ENCODE measurements around the genes INSL3 and JAK3.

GRCh38 chr19:17706737-17707152 lies 12.5 kb upstream of the MAP1S start:
- PRO-cap, 10 experiments: no peak in any of the 10 experiments

- PRO-cap, 10 experiments: no peak in any of the 10 experiments
Observed at GRCh38 chr19:17727029-17727889, 8.0 kb downstream of the MAP1S start.

DNA sequence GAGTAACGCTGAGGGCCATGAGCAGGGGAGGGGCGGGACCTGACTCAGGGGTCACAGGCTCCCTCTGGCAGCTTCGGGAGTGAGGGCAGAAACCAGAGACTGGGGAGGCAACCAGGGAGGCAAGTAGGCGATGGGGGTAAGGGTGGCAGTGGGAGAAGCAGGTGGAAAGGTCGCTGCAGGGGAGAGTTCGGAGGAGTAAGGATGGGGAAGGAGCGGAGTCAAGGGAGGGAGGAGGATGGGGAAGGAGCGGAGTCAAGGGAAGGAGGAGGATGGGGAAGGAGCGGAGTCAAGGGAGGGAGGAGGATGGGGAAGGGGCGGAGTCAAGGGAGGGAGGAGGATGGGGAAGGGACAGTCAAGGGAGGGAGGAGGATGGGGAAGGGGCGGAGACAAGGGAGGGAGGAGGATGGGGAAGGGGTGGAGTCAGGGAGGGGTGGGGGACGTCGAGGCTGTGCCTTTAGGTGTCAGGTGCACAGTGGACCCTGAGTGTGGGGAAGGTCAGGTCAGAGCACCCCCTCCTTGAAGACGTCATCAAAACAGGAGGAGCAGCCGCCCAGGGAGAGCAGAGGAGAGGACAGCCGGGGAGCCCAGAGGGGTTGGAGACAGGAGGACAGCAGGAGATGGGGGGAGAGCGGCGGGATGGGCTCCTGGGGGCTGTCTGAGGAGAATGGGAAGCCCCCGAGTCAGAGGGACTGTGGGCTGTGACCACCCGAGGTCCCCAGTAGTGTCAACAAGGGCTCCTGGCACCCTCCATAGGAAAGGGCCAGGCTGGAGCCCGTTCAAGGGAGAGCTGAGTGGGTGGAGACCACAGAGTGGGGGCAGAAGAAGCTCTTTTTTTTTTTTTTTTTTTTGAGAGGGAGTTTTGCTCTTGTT lies 15.4 kb upstream of the B3GNT3 start:
- PRO-cap, 10 experiments: peak in 3 of 10 experiments; most common plus-strand start position 482 of the sequence (in 1); most common minus-strand start position 169 of the sequence (in 1)

GRCh38 chr19:17784239-17785067 lies 10.5 kb upstream of the B3GNT3 start:
- PRO-cap, 10 experiments: peak in 1 of 10 experiments; most common minus-strand start chr19:17784504 (in 1)

DNA sequence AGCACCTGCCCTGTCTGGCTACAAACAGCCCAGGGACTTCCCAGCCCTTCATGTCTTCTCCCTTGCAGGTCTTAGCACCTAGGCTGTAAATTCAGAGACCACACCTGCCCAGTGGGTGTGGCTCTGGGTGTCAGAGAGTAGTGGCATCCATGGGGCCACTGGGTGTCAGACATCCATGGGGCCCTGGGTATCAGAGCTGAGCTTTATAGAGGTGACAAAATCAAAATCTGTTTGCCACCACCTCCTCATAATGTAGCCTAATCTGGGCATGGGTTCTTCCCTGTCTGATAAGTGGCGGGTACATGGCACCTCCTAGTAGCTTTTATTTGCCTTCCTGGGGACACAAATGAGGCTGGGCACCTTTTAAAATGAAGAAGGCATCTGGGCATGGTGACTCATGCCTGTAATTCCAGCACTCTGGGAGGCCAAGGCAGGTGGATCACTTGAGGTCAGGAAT lies 4.6 kb upstream of the B3GNT3 start:
- PRO-cap, 10 experiments: no peak in any of the 10 experiments

DNA sequence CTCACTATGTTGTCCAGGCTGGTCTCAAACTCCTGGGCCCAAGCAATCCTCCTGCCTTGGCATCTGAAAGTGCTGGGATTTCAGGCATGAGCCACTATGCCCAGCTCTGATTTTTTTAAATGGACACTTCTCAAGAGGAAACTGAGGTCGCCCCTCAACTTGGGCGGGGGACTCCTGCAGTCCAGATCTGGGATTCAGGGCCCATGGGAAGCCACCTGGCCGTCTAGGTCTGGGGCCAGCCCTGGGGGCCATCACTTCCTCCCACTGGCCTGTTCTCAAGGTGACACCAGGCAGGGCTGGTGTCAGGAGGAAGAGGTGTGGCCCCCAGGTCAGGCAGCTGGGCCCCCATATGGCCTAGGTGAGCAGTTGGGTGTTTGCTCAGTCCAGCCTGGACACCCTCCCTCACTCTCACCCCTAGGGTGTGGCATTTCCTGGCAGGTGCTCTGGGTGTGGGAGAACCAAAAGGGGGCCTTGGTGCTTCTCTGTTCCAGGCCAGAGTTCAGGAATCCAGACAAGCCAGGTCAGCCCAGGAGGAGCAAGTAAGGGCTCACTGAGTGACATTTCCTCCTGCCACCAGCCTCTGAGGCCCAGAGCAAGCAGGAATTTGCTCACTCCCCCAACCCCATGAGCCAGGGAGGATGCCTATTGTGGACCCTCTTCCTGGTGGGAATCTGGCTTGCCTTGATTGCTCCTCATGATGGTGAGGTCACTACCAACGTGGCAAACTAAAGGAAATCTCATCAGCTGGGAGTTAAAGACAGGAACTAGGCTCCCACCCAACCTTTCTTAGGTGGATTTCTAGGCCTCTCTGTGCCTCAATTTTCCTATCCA lies 1.6 kb downstream of the B3GNT3 start:
- PRO-cap, 10 experiments: peak in 5 of 10 experiments; most common plus-strand start position 490 of the sequence (in 2); most common minus-strand start position 410 of the sequence (in 3)

GRCh38 chr19:17821355-17821719 lies at the start of gene INSL3:
Gene INSL3 (minus strand): TSS chr19:17821519.
- PRO-cap, 10 experiments: no peak in any of the 10 experiments

DNA sequence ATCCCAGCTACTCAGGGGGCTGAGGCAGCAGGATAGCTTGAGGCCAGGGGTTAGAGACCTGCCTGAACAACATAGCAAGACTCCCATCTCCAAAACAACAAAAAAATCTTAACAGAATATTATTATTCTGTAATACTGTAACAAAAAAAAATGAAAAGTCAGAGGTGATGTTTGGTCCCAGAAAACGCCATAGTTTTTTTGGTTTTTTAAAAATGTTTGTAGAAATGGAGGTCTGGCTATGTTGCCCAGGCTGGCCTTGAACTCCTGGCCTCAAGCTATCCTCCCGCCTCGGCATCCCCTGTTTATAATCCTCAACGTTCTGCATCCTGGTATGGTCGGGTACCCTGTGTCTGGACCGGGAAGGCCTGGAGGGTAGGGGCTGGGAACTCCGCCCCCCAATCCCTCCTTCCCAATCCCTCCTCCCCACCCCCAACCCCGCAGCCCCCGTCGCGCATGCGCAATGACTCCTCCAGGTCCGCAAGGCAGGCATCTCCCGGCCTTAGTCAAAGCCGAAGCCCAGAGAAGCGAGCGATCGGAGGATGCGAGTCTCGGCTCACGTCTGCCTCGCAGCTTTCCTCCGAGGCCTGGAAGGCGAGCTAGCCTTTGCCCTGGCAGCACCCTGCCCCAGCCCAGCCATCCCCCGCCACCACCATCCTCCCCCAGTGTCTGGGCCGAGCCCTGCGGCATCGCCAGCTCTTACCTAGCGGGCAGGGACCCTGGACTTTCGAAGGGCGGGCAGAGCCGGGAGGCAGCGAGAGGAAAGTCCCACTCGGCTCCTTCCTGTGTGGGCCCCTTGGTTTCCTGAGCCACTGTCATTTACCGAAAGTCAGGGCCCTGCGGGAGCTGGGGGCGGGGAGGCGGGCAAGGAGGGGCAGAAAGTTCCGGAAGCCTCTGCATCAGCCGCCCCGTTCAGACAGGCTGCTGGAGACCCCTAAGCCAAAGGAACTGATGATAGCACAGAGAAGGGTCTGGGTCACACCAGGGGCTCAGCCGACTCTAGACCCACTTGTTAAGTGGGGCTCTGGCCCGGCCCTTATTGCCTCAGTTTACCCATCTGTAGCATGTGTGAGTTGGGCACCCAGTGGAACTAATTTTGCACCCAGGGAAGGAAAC lies at the start of gene JAK3:
Gene JAK3 (minus strand): TSS at position 737 of the 1,113 bp plus-strand sequence.
- PRO-cap, 10 experiments: peak in 9 of 10 experiments; most common plus-strand start position 519 of the sequence (in 9); most common minus-strand start position 346 of the sequence (in 2)

DNA sequence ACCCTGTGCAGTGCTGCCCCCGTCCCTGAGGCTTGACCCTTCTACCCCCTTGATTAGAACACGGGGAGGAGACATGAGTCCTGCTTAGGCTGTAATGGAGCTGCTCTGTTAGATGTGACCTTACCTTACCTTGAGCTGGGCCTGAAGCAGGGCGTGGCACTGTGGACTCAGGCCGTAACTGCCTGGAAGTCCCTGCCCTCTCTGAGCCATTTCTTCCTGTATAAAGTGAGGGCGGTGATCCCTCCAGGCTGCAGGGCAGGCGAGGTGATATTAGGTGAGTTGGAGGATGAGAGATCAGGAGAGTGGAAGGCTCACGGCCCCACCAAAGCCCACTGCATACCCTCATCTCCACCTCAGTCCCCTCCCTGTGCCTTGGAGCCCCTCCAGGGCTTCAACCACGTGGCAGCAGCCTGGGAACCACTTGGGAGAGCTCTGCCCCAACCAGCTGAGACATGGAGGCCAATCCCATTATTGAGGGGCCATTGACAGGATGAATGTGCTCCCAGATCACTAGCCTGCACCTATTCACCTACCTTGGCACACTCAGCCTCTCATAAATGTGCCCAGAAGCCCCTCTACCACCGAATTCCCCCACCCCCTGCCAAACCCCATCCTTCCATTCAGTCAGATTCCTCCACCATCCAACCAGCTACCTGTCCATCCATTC lies 5.9 kb upstream of the SLC5A5 start:
- PRO-cap, 10 experiments: peak in 4 of 10 experiments; most common plus-strand start position 226 of the sequence (in 1); most common minus-strand start position 110 of the sequence (in 3)

GRCh38 chr19:17947125-17947937 lies 14.5 kb downstream of the CCDC124 start:
- PRO-cap, 10 experiments: peak in 9 of 10 experiments; most common minus-strand start chr19:17947819 (in 7)

- PRO-cap, 10 experiments: no peak in any of the 10 experiments
Observed at GRCh38 chr19:17948538-17948948, 15.7 kb downstream of the CCDC124 start.

DNA sequence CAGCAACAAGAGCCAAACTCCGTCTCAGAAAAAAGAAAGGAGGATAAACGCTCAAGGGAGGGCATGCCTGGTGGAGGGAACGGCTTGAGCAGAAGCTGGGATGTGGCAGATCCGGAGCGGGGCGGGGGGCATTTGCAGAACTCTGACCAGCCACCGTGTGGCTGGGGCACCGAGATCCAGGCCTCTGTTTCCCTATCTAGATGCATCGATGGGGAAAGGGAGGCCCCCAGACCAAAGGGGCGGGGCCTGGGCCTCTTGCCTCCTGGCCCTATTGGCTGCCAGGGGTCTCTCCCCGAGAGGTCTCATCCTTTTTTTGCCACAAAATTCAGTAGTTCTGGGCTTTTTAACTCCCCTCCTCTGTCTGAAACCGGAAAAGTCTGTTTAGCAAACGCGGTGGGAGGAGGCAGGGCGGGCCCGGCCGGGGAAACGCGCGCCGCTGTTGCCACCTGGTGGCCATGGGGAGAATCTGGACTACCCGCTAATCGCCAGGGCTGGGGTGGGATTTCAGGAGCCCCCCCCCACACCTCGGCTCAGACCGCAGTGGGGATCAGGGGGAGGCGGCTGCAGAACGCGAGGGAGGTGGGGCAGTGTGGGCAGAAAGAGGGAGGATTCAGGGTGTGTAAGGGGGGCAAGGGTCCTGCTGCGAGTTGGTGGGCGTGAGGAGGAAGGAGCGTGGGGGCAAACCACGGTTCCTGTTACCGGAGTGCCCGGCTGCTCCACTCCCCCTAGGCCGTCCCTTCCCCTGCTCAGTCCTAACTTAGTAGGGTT lies 28.4 kb downstream of the IL12RB1 start:
- PRO-cap, 10 experiments: peak in 5 of 10 experiments; most common minus-strand start position 363 of the sequence (in 5)

GRCh38 chr19:18108956-18109331 lies 11.4 kb downstream of the MAST3 start:
- PRO-cap, 10 experiments: no peak in any of the 10 experiments

DNA sequence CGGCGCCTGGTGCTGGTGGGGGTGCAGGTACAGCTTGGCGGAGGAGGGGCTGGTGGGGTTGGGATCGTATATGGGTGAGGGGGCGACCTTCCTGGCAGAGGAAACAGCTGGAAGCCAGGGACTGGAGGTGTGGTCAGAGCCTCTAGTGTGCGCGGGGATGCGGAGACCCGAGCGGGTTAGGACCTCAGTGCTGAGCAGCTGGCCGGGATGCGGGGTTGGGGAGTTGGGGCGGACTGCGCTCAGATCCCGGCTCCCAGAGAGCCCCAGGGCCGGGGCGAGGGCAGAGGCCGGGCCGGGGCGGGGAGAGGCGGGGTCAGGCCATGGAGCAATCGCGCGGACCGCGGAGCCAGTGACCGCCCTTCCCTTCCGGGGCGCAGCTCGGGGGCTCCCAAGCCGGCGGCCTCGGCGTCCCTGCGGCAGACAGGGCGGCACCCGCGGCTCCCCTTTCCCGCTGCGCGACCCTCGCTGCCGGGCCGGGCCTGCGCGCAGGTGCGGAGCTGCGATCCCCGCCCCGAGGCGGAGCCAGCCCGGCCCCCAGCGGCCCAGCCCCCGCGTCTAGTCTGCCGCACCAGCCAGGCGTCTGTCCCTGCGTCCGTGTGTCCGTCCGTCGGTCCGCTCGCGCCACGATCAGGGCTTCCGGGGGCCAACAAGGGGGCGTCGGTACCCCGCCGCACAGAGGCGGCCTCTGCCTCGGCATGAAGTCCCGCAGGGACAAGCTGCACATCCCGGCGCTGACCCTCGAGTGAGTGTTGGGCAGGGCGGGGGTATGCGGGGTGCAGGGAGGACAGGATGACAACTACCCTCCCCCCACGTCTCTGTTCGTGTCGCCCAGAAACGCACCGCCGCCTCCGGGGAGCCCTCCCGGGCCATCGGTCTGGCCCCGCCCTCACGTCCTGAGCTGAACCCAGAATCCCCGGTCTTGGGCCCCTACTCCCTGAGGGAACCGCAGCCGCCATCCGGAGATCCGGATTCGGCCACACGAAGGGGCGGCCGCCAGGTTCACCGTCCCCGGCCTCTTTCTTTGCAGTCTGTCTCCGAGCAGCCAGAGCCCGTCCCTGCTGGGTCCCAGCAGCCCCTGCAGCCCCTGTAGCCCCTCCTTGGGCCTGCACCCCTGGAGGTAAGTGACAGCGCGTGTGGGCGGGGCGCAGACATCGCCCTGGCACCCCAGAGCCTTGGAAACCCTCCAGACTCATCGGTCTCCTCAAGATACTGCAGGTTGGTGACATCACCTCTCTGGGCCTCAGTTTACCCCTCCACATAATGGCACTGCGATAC lies 12.5 kb downstream of the MAST3 start:
- PRO-cap, 10 experiments: peak in 10 of 10 experiments; most common plus-strand start position 583 of the sequence (in 7); most common minus-strand start position 265 of the sequence (in 6)

DNA sequence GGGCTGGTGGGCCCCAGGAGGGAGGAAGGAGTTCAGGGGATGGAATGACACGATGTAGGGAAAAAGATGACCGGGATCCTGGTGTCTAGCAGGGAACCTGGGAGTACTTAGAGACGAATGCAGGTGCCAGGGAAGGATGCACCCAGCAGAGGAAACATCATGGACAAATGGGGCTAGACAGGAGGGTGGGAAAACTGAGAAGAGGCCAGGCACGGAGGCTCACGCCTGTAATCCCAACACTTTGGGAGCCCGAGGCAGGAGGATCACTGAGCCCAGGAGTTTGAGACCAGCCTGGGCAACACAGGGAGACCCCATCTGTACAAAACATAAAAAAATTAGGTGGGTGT lies 5.3 kb upstream of the PIK3R2 start:
- PRO-cap, 10 experiments: no peak in any of the 10 experiments

GRCh38 chr19:18153657-18153945 lies 638 bp downstream of the PIK3R2 start:
- PRO-cap, 10 experiments: peak in 4 of 10 experiments; most common plus-strand start chr19:18153813 (in 3); most common minus-strand start chr19:18153710 (in 4)

DNA sequence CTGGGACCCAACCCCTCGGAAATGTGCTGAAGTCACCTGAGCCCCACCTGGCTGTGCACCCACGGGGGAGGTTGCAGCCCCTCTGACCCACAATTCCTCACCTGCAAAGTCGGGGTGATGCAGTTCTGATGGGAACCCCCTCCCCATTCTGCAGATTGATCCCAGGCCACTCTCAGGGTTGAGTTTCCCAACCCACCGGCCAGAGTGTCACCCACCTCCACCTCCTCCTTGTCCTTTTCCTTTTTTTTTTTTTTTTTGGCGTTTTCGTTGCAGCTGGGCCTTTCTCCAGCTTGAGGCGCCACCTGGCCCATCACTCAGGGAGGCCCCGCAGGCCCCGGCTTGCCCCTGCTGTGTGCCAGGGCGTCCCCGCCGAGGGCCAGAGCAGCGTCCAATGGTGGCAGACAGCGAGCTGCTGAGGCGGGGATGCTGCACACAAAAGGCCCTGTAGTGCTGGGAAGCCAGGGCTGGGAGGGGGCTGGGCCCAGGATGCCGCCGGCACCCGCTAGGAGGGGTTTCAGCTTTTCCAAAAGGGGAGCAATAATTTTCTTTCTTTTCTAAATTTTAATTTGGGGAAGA lies 4.6 kb downstream of the PIK3R2 start:
- PRO-cap, 10 experiments: peak in 1 of 10 experiments; most common plus-strand start position 400 of the sequence (in 1); most common minus-strand start position 316 of the sequence (in 1)

DNA sequence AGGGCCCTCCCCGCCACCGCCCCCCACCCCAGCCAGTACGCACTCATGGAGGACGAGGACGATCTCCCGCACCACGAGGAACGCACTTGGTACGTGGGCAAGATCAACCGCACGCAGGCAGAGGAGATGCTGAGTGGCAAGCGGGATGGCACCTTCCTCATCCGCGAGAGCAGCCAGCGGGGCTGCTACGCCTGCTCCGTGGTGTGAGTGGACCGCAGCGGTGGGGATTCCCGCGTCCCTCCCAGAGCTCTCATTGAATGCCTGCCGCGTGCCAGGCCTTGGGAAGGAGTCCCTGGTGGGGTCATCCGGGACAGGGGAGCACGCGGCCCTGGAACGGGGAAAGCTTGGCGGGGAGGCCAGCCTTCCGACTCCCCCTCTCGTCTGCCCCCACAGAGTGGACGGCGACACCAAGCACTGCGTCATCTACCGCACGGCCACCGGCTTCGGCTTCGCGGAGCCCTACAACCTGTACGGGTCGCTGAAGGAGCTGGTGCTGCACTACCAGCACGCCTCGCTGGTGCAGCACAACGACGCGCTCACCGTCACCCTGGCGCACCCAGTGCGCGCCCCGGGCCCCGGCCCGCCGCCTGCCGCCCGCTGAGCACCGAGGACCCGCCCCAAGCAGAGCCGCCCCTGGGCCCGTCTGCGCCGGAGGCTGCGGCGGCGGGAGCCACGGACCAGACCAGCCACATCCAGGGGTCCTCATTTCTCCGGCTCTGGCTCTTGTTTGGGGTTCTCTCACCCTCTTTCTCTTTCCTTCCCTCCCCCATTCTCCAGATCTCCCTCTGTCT lies 4.7 kb upstream of the IFI30 start:
- PRO-cap, 10 experiments: no peak in any of the 10 experiments

GRCh38 chr19:18191706-18192594 lies 1.1 kb upstream of the MPV17L2 start:
- PRO-cap, 10 experiments: peak in 4 of 10 experiments; most common plus-strand start chr19:18192122 (in 2); most common minus-strand start chr19:18191814 (in 1)

- PRO-cap, 10 experiments: no peak in any of the 10 experiments
Observed at GRCh38 chr19:18196743-18197735, 4.0 kb downstream of the MPV17L2 start.